Stomach (tissue), 7 donors: ENCODE results near the gene PFN3.

GRCh38 chr5:177124269-177124853 is 9.2 kb upstream of the NSD1 start:
- PRO-cap = no peak
- RAMPAGE, long total RNA, 5 experiments = no peak in any of the 5 experiments
- RRBS = no CpG with 5 or more reads among the region's 6 CpGs

- PRO-cap = no peak
- RAMPAGE, long total RNA, 5 experiments = start-site peak on the plus strand in 1 of 5 experiments, at chr5:177195441-177196120 at its widest, 11 reads per replicate
- RRBS = no CpG with 5 or more reads among the region's 12 CpGs
Measured at GRCh38 chr5:177195143-177195969, 61.8 kb downstream of the NSD1 start.

DNA sequence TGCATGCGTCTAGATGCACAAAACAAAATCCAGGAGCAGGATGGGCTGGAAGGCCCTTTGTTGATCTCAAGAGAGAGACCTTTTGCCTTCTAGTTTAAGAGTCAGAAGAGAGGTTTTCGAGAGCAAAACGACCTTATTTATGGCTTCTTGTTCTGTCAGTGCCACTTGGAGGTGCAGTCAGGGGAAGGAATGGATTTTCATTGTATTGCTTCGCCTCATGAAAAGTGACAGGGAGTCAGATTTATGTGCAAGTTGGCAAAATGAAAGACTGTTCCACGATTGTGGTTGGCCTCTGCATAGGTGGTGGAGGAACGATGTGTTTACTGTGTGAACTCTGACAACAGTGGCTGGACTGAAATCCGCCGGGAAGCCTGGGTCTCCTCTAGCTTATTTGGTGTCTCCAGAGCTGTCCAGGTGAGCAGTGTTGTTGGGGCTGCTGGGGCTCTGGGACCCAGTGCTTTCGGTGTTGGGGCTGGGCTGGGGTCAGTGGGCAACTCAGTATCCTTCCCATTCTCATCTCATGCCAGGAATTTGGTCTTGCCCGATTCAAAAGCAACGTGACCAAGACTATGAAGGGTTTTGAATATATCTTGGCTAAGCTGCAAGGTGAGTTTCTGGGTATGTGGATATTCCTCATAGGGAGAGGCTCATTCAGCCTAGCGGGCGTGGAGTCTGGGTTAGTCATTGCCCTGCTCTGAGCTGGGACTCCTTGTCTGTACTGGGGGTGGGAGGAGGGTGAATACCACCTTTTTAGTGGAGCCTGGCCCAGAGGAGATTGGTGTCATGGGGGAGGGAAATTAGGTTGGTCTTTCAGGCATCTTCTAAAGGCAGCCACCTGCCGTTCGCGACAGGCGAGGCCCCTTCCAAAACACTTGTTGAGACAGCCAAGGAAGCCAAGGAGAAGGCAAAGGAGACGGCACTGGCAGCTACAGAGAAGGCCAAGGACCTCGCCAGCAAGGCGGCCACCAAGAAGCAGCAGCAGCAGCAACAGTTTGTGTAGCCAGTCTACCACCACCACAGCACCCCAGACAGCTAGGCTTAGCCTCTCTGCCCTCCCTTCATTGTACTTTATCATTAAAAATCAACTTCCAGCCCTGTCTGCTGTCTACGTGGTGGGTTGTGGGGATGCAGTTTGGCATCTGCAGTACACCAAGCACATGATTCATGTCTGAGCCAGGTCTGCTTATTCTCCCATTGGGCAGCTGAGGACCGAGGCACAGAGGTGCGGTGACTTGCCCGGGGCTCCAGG is 2.4 kb downstream of the PRELID1 start:
- PRO-cap = no peak
- RAMPAGE, long total RNA, 5 experiments = start-site peak on the plus strand in 3 of 5 experiments, centred at positions 313 to 792 of the sequence, 8 to 15 reads per replicate
- RRBS = no CpG with 5 or more reads among the region's 24 CpGs

GRCh38 chr5:177327514-177328735 is 16.2 kb upstream of the MXD3 start:
- PRO-cap = no peak
- RAMPAGE, long total RNA, 5 experiments = no peak in any of the 5 experiments
- RRBS = 32% methylated on average over 10 of the region's 32 CpGs

DNA sequence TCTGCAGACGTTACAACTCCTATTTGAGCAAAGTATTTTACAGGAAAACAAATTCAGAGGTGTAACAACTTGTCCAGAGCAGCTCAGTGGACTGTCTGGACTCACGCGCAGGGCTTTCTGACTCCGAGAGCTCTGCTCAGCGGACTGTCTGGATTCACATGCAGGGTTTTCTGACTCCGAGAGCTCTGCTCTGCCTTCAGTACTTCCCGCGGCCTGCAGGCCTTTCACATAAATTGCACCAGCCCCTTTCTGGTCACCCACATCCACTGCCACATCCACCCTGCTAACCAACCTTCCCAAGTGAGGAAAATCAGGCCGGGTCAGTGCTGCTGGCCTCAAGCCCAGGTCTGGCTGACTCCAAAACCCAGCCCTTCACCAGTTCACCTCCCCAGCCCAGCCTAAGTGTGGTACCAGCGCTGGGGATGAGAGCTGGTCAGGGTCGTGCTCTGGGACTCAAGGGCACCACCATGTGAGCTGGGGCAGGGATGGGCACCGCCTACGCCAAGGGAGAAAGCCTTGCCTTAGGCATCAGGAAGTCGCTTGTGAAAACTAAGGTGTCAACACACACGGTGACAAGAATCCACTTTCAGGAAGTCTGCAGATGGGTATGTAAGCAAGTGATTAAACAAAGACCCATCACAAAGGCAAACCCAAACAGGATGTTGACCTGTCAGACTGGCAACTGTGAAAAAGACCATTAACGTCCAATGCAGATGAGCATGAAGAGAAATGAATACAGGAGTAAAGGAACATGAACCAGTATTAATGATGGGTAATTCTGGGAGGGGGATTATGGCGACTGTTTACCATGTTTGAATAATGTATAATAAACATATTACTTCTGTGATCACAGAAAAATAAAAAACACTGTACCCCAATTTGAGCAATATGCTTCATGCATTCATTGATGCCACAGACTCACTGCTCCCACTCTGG is 12.2 kb downstream of the LMAN2 start:
- PRO-cap = no peak
- RAMPAGE, long total RNA, 5 experiments = no peak in any of the 5 experiments
- RRBS = no CpG with 5 or more reads among the region's 17 CpGs

DNA sequence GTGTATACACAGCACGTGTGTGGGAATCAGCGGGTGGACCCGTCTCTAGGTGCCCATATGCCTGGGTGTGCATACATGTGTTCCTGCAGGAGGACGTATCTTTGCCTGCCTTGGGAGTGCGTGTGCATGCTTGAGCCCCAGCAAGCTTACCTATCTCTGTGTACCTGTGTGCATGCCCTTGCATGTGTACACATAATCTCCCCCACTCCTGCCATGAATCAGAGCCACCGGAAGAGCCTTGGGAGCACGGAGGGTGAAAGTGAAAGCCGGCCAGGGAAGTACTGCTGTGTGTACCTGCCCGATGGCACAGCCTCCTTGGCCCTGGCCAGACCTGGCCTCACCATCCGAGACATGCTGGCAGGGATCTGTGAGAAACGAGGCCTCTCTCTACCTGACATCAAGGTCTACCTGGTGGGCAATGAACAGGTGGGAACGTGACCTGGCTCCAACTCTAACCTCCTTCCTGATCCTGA is 10.8 kb downstream of the RGS14 start:
- PRO-cap = unidirectional peak, plus-strand start at position 262 of the sequence
- RAMPAGE, long total RNA, 5 experiments = start-site peak on the plus strand in 1 of 5 experiments, centred at position 132 of the sequence, 8 reads per replicate
- RRBS = no CpG with 5 or more reads among the region's 12 CpGs

GRCh38 chr5:177399776-177400418 is 564 bp downstream of the PFN3 start:
- PRO-cap = bidirectional peak, plus-strand start at chr5:177400141, minus-strand start at chr5:177400022
- RAMPAGE, long total RNA, 5 experiments = no peak in any of the 5 experiments
- RRBS = 3% methylated on average over 1 of the region's 51 CpGs

DNA sequence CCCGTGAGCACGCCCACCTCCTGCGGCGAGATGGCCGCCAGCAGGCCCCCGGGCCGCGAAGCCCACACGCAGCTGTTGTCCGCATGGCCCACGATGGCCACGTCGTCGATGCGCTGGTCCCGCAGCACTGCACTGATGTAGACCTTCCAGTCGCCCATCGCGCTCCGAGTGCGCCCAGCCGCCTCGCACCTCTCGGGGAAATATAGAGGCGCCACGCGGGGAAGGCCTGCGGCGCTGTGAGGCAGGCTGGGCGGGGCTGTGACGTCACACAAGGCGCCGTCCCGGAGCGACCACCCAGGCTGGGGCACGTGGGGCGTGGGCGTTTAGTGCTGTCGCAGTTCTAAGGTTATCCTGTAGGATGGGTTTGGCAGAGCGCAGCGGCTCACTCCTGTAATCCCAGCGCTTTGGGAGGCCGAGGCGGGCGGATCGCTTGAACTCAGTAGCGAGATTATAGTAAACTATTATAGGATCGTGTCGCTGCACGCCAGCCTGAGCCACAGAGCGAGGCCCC is at the start of gene PFN3:
Gene PFN3, minus strand, starts transcription at position 243 of the 511 bp plus-strand sequence.
- PRO-cap = no peak
- RAMPAGE, long total RNA, 5 experiments = no peak in any of the 5 experiments
- RRBS = 17% methylated on average over 6 of the region's 51 CpGs

DNA sequence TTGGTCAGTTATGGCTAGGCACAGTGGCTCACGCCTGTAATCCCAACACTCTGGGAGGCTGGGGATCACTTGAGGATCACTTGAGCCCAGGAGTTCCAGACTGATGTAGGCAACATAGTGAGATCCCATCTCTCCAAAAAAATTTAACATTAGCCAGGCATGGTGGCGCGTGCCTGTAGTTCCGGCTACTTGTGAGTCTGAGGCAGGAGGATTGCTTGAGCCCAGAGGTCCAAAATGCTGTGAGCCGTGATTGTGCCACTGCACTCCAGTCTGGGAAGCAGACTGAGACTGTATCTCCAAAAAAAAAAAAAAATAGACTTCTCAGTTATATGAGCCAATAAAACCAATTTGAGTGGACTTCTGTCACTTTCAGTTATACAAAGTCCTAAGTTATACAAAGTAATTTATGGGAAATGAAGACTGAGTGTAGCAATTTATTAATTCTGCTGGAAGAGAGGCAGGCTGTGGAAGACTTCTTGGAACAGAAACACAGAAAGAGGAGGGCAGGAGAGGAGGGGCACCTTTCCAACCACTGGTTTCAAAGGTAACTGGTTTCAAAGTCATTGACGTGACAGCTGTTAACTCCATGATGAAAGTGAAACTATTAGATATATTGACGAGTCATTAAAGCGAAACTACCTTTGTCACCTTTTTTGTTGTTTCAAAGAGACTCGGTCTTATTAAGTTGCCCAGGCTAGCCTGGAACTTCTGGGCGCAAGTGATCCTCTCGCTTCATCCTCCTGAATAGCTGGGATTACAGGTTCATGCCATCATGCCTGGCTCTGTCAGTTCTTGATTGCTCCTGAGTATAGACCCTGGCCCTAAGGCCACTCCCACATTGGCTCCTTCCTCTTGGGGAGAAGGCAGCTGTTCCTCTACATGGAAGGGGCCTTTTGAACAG is 3.0 kb upstream of the F12 start:
- PRO-cap = unidirectional peak, plus-strand start at position 656 of the sequence
- RAMPAGE, long total RNA, 5 experiments = no peak in any of the 5 experiments
- RRBS = no CpG with 5 or more reads among the region's 11 CpGs

DNA sequence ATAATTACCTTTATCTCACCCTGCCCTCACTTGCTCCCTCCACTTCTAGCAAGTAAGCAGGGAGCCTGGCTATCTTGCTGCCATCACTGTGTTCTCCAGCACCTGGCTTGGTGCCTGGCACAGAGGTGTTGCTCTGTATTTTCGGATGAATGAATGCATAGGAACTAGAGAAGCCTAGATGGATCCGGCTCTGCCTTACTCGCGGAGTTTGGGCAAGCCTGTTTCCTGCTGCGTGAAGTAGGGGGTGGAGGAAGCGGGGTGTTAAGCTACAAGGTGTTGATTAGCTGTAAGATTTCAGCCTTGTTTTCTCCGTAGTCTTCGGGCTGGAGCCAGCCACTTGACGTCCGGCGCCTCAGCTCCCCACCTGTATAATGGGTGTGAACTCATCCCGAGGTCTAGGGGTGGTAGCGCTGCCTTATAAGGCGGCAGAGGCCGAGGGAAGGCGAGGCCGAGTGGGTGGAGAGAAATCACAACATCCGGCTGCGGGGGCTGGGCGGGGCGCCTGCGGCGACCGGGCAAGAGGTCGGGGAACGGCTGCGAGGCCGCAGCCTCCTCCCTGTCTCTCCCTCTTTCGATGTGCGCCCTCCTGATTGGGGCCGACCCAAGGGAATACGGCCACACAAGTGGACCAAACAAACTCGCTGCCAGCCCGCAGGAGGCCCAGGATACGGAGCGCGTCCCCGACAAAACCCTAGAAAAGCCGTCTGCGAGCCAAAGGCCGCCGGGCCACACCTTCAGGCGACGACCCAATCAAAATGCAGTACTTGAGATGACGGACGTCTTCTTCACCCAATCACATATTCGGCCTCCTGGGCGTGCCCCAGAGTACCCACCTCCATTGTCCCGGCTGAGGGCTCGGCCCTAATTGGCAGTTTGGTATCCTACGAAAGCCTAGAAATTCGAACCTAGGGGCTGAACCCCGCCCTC is 668 bp upstream of the GRK6 start:
- PRO-cap = bidirectional peak, plus-strand start at position 518 of the sequence, minus-strand start at position 373 of the sequence; unidirectional peak, minus-strand start at position 576 of the sequence; bidirectional peak, plus-strand start outside the sequence, minus-strand start at position 706 of the sequence
- RAMPAGE, long total RNA, 5 experiments = no peak in any of the 5 experiments
- RRBS = 2% methylated on average over 16 of the region's 53 CpGs

GRCh38 chr5:177479626-177480019 is 6.2 kb upstream of the DBN1 start:
- PRO-cap = no peak
- RAMPAGE, long total RNA, 5 experiments = no peak in any of the 5 experiments
- RRBS = no CpG with 5 or more reads among the region's 16 CpGs

- PRO-cap = no peak
- RAMPAGE, long total RNA, 5 experiments = no peak in any of the 5 experiments
- RRBS = 19% methylated on average over 16 of the region's 20 CpGs
Measured at GRCh38 chr5:177489313-177489635, 8.1 kb downstream of the PDLIM7 start.

GRCh38 chr5:177537679-177538232 is 16.6 kb downstream of the FAM193B start:
- PRO-cap = no peak
- RAMPAGE, long total RNA, 5 experiments = start-site peak on the minus strand in 1 of 5 experiments, at chr5:177537875-177538158 at its widest, 5 to 6 reads per replicate
- RRBS = no CpG with 5 or more reads among the region's 11 CpGs

DNA sequence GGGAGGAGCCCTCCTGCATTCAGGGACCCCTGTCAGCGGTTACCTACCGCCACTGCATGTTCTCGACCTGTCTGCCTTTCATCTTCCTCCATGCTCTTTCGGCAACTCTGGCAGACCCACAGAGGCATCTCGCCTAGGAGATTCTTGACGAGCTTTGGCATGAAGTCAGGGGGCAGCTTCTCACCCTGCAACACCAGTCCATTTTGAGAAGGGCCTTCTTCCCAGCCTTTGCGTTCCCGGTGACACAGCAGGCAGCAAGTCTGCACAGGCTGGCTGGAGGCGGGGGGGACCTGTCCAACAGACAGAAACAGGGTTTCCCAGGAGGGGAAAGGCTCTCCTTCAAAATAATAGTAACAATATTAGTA is 15.5 kb downstream of the FAM193B start:
- PRO-cap = no peak
- RAMPAGE, long total RNA, 5 experiments = no peak in any of the 5 experiments
- RRBS = no CpG with 5 or more reads among the region's 9 CpGs

DNA sequence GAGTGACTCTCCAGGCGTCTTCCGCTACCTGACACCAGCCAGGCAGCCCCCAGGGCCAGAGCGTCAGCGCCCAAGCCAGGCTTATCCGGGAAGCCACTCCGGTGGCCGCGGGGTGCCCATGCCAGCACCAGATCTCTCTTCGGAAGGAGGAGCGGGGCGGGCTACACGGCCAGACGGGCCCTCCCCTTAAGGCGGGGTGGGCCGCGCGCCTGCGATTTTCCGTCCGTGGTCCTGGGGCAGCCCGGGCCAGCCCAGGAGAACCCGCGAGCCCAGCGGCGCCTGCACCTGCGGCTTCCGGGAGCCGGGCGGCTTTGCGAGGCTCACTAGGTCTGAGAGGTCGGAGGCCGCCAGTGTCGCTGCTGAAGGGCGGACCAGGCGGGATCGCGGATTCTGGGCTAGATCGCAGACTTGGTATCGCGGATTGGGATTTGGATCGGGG is 10.6 kb upstream of the PROP1 start:
- PRO-cap = no peak
- RAMPAGE, long total RNA, 5 experiments = start-site peak on the plus strand in 1 of 5 experiments, centred at position 272 of the sequence, 8 to 13 reads per replicate
- RRBS = no CpG with 5 or more reads among the region's 41 CpGs

- PRO-cap = unidirectional peak, plus-strand start at chr5:178121174
- RAMPAGE, long total RNA, 5 experiments = no peak in any of the 5 experiments
- RRBS = 18% methylated on average over 4 of the region's 23 CpGs
Measured at GRCh38 chr5:178120853-178121408, 7.6 kb downstream of the N4BP3 start.

DNA sequence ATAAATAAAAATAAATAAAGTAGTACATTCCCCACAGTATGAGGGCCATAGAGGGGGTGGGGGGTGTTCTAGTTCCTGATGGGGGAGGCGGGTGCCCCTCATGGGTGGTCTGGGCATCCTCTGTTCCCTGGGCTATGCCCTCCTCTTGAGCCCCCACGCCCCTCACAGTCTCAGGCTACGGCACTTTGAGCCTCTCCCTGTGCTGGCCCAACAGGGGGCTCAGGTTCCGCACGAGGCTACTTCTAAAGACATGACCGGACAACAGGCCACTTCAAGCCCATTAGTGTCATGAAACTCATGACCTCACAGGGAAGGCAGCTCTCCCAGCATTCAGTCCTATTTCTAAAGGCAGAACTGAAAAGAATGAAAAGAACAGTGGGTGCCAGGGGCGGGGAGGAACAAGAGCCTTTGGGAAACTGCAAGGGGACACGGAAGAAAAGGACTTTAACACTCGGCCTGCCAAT is 45.1 kb downstream of the COL23A1 start:
- PRO-cap = no peak
- RAMPAGE, long total RNA, 5 experiments = no peak in any of the 5 experiments
- RRBS = no CpG with 5 or more reads among the region's 9 CpGs

GRCh38 chr5:178577368-178577994 is 12.7 kb downstream of the COL23A1 start:
- PRO-cap = no peak
- RAMPAGE, long total RNA, 5 experiments = no peak in any of the 5 experiments
- RRBS = 50% methylated on average over 5 of the region's 35 CpGs

GRCh38 chr5:178624885-178625568 is 1.8 kb downstream of the CLK4 start:
- PRO-cap = no peak
- RAMPAGE, long total RNA, 5 experiments = no peak in any of the 5 experiments
- RRBS = no CpG with 5 or more reads among the region's 14 CpGs

GRCh38 chr5:179314746-179315419 is 30.4 kb downstream of the ADAMTS2 start:
- PRO-cap = no peak
- RAMPAGE, long total RNA, 5 experiments = no peak in any of the 5 experiments
- RRBS = no CpG with 5 or more reads among the region's 10 CpGs